Thyroid gland (tissue), 7 donors: ENCODE measurements around the gene DNAH5.

DNA sequence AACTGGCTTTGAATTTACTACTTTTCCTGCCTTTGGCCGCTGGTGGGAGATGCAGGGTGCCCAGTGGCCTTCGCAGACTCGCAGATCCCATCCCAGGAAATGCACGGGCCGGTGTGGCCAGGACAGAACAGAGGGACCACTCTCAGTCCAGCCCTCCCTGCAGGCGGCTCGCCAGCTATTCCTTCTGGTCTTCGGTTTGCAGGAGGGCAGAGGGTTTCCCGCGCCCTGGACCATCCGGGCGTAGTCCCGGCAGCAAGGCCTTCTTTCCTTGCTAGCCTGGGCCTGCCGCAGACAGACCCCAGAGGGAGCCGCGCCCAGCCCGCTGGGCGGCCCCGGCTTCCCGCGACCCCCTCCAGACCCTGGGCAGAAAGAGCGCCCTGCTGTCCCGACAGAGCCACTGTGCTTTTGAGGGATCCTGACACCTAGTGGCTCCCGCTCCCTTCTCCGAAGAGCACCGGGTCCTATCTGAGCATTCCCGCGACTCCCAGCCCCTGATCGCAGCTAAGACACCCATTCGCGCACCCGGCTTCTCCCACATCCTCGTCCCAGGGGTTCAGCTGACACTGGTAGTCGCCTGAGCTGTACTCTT is 1.2 kb downstream of the CFAP90 start:
- PRO-cap, 2 experiments, result no peak in any of the 2 experiments
- RAMPAGE, long total RNA, 5 experiments, result no peak in any of the 5 experiments

GRCh38 chr5:8014065-8014680 is 145.2 kb downstream of the MTRR start:
- PRO-cap, 2 experiments, result no peak in any of the 2 experiments
- RAMPAGE, long total RNA, 5 experiments, result no peak in any of the 5 experiments

DNA sequence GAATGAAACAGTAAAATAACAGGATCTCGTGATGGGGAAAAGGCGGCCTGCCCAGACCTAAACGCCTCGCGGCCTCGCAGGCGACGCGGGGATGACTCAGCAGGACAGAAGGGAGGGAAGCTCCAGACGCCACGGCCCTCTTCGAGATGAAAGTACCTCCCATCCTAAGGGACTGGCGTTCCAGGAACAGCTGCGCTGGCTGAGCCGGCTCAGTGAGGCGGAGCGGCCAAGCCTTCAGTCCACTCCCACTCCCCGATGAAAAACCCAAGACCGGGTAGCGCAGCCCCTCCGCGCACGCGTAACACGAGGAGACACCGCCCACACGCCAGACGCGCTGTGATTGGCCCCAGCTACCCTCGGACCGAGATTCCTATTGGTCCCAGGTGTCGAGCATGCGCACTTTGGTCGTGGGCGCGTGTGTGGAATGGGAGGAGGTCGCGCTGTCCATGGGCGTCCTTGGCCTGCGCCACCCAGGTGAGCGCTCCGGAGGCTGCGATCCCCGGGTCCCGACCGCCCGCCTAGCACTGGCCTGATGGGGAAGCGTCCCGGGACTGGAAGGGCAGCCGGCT is 588.4 kb downstream of the MTRR start:
- PRO-cap, 2 experiments, result peak in 2 of 2 experiments; most common plus-strand start position 408 of the sequence (in 2); most common minus-strand start position 93 of the sequence (in 1)
- RAMPAGE, long total RNA, 5 experiments, result start-site peak on the plus strand in 5 of 5 experiments, centred at positions 426 to 434 of the sequence, 27 to 380 reads per replicate

DNA sequence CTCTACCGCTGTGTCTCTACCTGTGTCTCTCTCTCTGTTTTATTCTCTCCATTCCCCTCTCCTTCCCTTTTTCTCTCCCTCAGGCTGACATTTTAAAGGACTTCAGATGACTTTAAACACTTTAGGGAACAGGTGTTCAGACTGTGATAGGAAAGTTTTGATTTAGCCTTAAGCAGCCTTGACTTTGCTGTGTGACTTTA is 530.8 kb downstream of the SEMA5A start:
- PRO-cap, 2 experiments, result no peak in any of the 2 experiments
- RAMPAGE, long total RNA, 5 experiments, result no peak in any of the 5 experiments

- PRO-cap, 2 experiments, result no peak in any of the 2 experiments
- RAMPAGE, long total RNA, 5 experiments, result no peak in any of the 5 experiments
These were observed 280.3 kb downstream of the SEMA5A start for GRCh38 chr5:9265275-9266351.

DNA sequence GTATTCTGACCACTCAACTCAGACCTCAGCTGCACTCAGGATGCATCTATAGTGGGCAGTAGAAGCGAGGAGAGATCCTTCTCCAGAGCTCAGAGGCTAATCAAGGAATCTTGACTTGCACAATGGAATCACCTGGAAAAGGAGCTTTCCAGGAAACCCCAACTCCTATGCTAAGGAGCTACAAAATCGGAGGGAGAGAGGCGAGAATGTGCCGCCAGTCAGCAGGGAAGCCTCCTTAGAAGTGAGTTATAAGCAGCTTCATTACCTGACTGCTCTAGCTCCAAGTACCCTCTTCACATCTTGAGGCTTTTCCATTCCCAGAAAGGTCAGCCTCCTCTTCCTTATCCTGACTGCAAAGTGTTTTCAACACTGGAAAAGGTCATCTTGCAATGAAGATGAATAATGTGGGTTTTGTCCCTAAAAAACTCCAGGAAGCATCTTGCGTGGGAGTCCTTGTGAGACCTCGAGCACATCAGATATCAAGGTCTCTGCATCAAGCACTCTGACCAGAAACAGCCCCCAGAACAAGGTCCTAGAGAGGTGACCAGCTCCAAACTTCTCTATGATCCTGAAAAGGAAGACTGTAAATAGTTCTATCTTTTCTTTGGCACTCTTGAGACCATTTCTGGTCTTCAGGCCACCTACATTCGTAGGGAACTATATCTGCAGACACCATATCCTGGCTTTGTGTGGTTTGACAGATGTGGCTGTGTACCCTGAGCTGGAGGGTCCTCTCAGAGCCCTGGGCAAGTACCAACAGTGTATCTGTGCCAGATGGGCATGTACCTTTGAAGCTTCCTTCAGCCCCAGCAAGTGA is 15.0 kb downstream of the SEMA5A start:
- PRO-cap, 2 experiments, result no peak in any of the 2 experiments
- RAMPAGE, long total RNA, 5 experiments, result no peak in any of the 5 experiments

DNA sequence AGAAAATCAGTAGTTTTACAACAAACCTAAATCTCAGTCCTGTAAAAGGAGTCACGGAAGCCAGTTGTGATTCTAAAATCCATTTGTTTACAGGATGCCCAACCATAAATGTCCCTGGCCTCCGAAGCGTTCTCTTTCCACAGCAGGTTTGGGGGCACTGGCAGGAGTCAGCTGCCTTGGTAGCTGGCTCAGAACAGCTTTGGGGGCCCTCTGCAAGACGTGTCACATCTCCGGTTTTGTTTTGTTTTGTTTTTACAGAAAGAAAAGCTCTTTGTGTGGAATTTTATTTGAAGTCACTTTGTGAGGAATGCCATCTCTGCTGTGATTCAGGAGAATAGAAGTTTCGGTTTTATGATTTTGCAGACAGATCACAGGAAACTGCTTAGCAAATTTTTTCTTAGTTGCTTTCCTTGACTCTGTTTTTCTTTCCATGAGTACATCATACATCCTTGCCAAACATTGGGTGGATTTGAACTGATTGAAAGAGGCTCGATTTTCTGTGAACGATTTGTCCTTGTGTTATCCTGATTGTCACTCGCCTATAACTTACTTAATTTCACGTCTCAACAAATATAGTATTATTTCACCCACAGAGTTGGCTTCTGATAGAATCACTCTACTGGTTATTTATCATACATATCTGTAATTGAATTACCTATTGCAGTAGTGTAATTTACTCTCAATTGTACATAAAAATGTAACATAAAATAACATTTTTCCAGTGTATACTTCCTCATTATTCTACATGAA is 5.1 kb downstream of the SEMA5A start:
- PRO-cap, 2 experiments, result no peak in any of the 2 experiments
- RAMPAGE, long total RNA, 5 experiments, result no peak in any of the 5 experiments

GRCh38 chr5:10288460-10289298 is 19.0 kb downstream of the CMBL start:
- PRO-cap, 2 experiments, result peak in 1 of 2 experiments; most common plus-strand start chr5:10289224 (in 1); most common minus-strand start chr5:10288913 (in 1)
- RAMPAGE, long total RNA, 5 experiments, result no peak in any of the 5 experiments

GRCh38 chr5:10354584-10354783 is 989 bp downstream of the MARCHF6 start:
- PRO-cap, 2 experiments, result no peak in any of the 2 experiments
- RAMPAGE, long total RNA, 5 experiments, result no peak in any of the 5 experiments

DNA sequence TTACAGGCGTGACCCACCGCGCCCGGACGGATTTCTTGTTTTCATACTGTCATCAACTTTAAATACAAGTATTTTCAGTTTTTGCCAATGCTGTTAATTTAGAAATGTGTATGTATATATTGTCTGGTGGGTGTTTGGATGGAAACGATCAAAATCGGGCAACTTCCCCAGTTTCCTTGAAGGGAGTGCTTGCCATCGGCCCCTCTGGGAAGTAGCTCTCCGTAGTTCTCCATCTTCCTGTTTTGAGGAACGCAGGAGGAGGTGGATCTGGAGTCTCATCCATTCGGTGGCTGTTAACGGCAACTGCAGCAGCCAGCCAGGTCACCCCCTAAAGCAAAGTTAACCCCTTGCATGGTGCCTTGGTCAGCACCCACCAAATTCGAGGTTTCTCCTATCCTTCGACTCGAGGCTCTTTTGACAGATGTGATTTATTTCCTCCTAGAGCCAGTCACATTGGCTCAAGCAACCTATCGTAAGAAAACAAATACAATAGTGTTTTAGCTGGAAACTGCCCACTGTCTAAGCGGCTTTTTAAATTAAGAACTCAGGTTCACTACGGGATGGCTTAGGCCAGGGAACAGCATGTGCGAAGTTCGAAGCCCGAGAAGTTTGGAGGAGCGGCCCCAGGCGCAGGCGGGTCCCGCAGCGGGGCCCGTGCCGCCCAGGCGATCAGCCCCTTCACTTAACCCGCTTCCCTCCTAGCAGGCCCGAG is 616 bp upstream of the ROPN1L start:
- PRO-cap, 2 experiments, result no peak in any of the 2 experiments
- RAMPAGE, long total RNA, 5 experiments, result no peak in any of the 5 experiments

DNA sequence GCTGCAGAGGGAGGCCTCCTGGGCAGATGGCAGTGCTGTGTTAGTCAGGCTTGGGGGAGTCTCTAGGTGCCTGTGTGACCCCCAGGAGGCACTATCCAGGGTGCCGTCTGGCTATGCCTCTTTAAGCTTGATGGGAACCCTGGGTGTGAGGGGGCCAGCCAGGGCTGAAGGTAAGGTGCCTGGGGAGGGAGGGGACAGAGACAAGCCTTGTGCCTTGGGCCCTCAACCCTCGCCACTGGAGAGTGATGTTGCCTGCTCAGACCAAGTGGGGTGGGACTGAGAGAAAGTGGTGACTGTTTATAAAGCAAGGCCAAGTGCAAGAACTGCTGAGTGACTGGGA is 11.2 kb upstream of the ANKRD33B start:
- PRO-cap, 2 experiments, result no peak in any of the 2 experiments
- RAMPAGE, long total RNA, 5 experiments, result no peak in any of the 5 experiments

GRCh38 chr5:10564471-10564604 is 468 bp downstream of the ANKRD33B start:
- PRO-cap, 2 experiments, result no peak in any of the 2 experiments
- RAMPAGE, long total RNA, 5 experiments, result no peak in any of the 5 experiments

GRCh38 chr5:10627147-10628316 is 63.7 kb downstream of the ANKRD33B start:
- PRO-cap, 2 experiments, result peak in 1 of 2 experiments; most common minus-strand start chr5:10627797 (in 1)
- RAMPAGE, long total RNA, 5 experiments, result no peak in any of the 5 experiments

- PRO-cap, 2 experiments, result no peak in any of the 2 experiments
- RAMPAGE, long total RNA, 5 experiments, result no peak in any of the 5 experiments
These were observed 97.4 kb downstream of the DAP start for GRCh38 chr5:10663384-10664270.

DNA sequence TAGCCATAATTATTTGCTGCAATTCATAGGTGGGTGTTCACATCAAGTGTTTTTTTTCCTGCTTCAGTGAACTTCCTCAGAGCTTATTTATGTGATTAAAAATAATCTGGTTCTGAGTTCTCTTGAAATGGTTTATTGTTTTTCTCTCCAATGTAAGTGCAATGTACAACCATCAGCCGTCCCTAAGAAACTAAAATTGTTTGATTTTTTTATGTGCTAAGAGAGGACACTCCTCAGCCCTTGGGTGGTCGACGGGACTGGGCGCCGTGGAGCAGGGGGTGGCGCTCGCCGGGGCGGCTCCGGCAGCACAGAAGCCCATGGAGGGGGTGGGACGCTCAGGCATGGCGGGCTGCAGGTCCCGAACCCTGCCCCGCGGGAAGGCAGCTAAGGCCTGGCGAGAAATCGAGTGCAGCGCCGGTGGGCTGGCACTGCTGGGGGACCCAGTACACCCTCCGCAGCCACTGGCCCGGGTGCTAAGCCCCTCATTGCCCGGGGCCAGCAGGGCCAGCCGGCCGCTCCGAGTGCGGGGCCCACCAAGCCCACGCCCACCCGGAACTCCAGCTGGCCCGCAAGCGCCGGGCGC is 669.6 kb upstream of the CTNND2 start:
- PRO-cap, 2 experiments, result no peak in any of the 2 experiments
- RAMPAGE, long total RNA, 5 experiments, result no peak in any of the 5 experiments

- PRO-cap, 2 experiments, result no peak in any of the 2 experiments
- RAMPAGE, long total RNA, 5 experiments, result no peak in any of the 5 experiments
These were observed at the start of gene DNAH5 for GRCh38 chr5:13944407-13944906. Gene DNAH5, minus strand, starts transcription at chr5:13944688.

DNA sequence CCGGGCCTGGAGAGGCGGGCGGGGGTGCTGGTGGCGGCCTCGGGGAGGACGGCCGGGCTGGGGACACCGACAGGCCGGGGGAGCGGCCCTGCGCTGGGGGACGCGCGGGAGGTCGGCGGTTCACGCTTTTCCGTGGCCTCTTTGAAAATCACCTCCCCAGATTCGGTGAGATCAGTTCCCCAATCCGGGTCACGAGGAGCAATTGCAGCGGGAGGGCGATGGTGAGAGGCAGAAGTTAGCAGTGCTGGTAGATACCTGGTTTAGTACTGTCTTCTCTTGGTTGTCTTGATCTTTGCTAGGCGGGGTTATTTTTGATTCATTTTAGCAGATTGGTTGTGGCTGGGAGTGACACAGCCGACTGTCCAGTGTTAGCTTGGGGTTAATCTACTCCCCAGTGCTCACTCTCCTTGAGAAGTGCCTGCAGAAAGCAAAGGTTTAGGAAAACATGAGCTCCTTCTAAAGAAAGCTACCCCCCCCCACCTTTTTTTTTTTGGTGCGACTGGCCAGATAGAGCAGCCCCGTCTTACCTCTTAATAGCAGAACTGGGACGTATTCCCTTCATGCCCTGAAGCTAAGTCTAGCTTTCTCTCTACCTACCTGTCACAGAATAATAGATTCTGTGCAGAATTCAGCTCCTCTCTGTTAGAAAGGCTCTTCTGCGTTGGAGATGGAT is 2.0 kb downstream of the TRIO start:
- PRO-cap, 2 experiments, result peak in 2 of 2 experiments; most common plus-strand start position 410 of the sequence (in 1); most common minus-strand start position 237 of the sequence (in 1)
- RAMPAGE, long total RNA, 5 experiments, result no peak in any of the 5 experiments

- PRO-cap, 2 experiments, result no peak in any of the 2 experiments
- RAMPAGE, long total RNA, 5 experiments, result no peak in any of the 5 experiments
These were observed 5.8 kb downstream of the TRIO start for GRCh38 chr5:14148765-14149461.

DNA sequence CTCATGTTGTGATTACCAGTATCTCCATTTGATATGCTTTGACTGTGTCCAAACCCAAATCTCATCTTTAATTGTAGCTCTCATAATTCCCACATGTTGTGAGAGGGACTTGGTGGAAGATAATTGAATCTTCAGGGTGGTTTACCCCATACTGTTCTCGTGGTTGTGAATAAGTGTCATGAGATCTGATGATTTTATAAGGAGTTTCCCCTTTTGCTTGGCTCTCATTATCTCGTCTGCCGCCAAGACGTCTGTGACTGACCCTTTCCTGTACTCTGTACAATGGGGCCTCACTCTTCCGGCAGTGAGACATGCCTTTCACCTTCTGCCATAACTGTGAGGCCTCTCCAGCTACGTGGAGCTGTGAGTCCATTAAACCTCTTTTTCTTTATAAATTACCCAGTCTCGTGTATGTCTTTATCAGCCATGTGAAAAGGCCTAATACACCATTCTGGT is 59.4 kb downstream of the TRIO start:
- PRO-cap, 2 experiments, result no peak in any of the 2 experiments
- RAMPAGE, long total RNA, 5 experiments, result no peak in any of the 5 experiments

- PRO-cap, 2 experiments, result no peak in any of the 2 experiments
- RAMPAGE, long total RNA, 5 experiments, result no peak in any of the 5 experiments
These were observed 140.0 kb upstream of the OTULINL start for GRCh38 chr5:14441342-14442213.